ENCODE measurements around the genes ARSB and ANKRD34B.

DNA sequence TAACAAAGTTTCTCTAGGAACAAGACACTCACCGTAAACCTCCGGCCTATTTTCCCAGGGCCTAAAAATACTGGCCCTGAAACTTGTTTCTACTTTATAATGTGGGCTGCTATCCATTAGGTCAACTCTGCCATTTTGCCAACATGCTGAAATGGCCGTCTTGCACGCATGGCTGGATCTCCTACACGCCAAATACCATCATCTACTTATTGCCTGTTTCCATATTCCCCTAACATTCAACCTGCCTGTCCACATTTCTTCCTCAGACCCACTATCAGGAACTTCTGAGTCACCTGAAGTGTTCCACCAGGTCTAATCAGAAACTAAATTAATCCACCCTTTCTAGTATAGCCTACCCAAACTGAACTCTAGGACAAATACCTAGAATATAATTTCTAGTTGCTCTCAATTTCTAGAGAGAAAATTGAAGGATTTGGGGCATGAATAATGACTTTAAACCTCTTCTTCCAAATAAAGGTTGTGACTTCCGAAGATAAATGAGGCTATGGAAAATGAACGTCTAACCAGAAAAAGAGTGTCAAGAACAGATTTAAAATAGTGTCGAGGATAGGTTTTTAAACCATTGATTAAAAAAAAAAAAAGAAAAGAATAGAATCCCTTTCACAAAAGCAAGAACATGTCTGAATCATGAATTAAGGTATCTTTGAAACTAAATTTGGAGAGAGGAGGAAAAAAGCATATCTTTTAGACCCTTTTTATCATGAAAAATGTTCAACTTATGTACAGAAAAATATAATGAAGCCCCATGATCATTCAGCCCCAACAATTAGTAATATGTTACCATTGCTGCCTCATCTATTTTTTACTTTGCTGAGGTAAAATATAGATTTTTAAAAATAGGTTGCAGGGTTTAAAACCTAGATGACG lies 4.4 kb downstream of the TBCA start:
- PRO-cap: no peak

- PRO-cap: no peak
Measured at GRCh38 chr5:77844060-77844380, 67.9 kb upstream of the TBCA start.

- PRO-cap: no peak
Measured at GRCh38 chr5:77844513-77845012, 68.4 kb upstream of the TBCA start.

- PRO-cap: no peak
Measured at GRCh38 chr5:78573149-78573863, 75.3 kb downstream of the LHFPL2 start.

DNA sequence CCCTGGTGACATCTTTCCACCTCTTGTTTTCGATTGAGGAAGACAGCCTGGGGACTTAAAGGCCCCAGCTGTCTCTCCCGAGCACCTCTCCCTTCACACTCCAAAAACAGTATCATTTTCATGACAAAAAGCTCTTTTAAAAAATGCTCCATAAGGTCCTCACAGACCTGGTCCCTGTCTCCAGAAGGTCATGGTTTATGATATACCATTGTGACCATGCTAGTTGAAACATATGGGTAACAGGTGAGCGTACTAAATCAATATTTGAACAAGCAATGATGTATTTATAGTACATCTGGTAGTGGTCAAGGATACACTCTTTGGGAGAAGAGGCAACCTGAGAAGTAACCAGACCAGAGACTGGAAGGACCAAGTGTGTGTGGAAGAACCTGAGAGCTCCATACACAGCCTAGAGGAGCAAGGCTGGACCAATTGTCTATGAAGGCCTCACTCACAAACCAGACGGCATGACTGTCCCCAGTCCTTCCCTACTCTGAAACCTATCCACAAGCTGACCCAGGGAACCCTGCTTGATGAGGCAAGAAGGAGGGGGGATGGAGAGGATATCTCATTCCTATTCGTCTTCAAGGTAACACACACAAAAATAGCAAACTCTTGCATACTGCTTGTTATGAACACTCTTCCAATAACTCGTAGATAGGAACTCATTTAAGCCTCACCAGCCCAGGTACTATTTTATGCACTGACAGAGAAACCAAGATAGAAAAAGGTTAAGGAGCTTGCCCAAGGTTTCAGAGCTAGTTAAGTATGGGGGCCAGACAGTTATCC lies 55.0 kb downstream of the LHFPL2 start:
- PRO-cap: no peak

DNA sequence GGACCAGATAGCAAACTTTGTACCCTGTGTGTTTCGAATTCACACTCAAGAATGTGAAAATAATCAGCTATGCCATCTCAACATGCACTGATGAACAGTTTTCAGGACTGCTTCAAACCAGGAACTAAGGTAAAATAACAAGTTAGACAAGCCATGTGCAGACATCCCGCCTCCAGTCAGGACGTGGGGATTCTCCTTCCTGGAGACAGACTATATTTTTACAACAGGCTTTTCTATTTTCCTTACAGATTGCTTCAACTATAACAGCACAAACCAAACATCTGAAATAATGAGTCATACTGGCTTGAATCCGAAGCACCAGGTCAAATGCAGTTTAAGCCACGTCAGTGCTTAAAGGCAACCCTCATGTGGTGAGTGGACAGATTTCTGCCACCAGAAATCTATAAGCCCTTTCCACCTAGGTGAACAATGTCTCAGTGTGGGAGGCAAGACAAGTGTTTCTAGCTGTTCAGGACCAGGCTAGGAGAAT lies 53.5 kb downstream of the LHFPL2 start:
- PRO-cap: no peak

DNA sequence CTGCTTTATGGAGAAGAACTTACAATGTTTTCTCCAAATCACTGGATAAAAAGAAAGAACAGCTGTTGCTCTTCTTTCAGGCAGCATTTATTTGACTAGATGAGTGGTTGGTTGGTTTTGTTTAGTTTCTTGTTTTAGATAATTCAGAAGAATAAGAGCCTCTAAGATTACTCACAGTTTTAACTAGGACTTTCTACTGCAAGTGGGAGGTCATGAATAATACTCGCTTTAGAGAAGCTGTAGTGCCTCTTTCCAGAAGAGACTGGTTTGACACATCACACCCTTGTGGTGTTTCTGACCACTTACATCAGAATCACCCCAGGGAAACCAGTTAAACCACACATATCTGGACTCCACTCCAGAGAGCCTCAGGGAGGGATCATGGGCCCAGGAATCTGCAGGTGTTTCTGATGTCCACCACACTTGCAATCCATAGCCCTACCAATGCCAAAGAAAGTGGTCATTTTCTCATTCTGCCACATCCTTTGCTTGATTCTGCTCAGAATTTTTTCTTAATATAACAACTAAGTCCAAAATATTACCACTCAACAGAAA lies 29.7 kb upstream of the LHFPL2 start:
- PRO-cap: no peak

- PRO-cap: bidirectional peak, plus-strand start at chr5:78985303, minus-strand start at chr5:78985277; bidirectional peak, plus-strand start at chr5:78985486, minus-strand start at chr5:78985432
Measured at GRCh38 chr5:78984901-78985700, at the start of gene ARSB. Gene ARSB (minus strand): TSS chr5:78985310.

DNA sequence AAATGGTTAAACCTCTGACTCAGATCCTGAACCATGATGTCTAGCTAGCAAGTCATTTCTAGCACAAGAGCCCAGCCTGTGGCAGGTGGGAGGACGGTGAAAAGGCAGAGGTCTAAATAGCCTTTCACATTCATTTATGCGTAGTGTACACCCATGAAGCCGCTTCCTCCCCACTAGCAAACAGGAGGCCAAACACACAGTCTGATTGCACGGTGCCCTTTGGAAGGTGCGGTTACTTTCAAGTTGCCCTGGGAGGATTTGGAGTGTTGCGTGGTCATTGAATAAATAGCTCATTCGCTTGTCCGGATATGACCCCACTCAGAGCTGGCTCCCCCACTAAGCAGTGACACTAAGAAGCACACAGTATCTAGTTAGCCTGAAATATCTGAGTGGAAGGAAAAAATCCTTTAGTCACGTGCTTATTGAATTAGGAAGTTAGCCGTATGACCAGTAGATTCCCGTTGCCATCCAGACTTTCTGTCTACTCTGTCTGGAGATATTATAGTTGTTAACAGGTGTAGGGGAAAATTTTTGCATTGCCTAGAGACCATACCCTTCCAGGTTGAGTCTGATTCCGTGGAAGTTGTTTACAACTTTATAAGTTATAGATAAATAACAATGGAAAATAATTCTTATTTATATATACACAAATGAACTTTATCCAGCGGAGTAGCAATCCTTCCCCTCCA lies 735 bp upstream of the ARSB start:
- PRO-cap: bidirectional peak, plus-strand start at position 66 of the sequence, minus-strand start at position 65 of the sequence

- PRO-cap: no peak
Measured at GRCh38 chr5:79081725-79082366, 12.3 kb downstream of the BHMT2 start.

GRCh38 chr5:79091120-79091437 lies 20.5 kb upstream of the BHMT start:
- PRO-cap: no peak

GRCh38 chr5:79116155-79116457 lies 4.5 kb downstream of the BHMT start:
- PRO-cap: no peak

DNA sequence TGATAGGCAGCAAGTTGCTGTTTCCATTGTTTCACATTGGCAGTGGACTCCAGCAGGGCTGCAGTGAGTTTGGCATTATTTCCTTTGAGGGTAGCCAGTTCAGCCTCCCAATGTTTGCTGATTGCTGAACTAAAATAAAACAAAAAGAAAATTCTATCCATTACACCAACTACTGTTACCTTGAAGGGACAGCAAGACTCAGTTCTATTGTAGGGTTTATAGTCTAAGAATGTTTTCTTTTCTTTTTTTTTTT lies 112.1 kb downstream of the HOMER1 start:
- PRO-cap: no peak

- PRO-cap: no peak
Measured at GRCh38 chr5:79481647-79482107, 32.3 kb downstream of the HOMER1 start.

DNA sequence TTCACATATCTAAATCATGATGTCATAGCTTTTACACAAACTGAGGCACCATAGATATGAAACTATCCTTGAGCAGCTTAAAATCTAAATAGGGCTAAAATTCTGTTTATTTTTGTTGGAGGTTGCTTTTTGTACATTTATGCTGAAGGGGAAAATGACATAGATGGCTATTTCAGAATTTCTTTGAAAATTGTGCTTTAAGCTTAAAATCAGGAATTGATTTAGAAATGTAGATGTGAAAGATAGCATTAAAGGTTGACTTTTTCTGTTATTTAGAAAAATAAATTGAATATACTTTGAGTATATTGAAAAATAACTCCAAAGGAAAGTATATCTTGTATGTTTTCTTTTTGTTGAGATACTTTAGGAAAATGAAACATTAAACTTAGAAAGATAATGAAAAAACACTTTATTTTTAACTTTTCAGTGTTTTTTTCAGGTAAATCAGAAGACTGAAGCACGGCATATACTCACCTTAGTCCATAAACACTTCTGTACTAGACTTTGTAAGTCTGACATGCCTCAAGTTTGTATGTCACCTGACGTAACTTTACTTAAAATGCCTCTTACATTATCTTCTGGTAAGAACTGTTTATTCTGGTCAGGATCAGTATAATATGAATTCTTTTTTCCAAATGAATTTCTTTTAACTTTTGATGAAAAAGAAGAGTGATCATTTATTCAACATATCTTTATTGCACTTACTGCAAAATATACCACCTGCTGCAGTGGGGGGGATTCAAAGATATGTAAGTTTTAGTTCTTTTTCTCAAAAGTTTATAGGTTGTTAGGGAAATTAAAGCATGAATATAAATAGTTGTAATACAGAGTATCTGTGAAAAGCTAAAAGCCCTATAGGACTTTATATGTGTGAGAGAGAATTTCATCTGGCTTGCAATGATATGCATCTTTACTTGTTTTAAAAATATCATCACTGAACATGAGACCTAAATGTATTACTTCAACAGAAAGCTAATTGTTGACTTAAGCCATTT lies 30.5 kb downstream of the TENT2 start:
- PRO-cap: no peak

DNA sequence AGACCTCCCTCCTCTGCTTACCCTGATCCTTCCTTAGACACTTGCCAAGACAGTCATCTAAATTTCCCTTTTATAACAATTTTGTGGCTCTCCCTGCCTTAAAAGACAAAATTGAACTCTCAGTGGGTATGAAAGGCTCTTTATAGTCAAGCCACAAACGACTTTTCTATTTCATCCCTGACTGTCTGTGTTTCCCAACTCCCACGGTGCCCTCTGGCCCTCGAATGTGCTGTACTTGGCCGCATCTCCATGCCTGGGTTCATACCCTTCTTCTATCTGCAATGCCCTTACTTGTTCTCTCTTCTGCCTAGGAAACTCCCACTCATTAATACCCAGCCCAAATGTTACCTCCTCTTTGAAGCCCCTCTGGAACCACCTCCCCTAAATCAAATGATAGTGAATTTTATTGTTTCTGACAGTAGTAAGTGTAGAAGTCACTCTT lies 61.5 kb downstream of the CMYA5 start:
- PRO-cap: no peak

- PRO-cap: no peak
Measured at GRCh38 chr5:79990111-79990571, 921 bp downstream of the MTX3 start.

DNA sequence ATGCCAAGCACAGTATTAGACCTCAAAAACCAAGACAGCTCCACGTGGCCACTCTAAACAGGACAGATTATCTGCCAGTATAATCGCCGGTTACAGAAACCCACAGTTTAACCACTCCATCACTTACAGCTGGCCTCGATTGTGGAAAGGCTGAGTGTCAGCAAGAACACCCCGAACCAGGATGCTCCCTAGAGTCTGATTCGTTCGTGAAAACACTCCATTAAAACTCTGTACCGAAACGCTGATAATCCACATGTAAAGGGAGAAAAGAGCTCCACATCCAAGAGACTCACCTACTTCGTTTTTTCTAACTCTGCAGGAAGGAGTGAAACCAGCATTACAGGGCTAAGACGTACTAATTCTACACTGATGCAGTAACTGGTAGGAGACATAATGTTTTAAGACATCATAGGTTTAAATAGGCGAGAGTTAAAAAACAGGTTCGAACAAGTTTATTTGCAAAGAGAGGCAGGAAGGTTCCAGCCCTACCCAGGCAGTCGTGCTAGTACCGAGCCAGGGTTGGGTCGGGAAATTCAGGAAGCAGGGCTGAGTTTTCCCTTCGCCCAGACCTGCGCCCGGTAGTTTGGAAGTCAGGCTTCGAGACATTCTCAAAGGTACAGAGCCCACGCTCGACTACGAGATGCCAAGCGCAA lies 933 bp downstream of the SERINC5 start:
- PRO-cap: unidirectional peak, plus-strand start at position 135 of the sequence

DNA sequence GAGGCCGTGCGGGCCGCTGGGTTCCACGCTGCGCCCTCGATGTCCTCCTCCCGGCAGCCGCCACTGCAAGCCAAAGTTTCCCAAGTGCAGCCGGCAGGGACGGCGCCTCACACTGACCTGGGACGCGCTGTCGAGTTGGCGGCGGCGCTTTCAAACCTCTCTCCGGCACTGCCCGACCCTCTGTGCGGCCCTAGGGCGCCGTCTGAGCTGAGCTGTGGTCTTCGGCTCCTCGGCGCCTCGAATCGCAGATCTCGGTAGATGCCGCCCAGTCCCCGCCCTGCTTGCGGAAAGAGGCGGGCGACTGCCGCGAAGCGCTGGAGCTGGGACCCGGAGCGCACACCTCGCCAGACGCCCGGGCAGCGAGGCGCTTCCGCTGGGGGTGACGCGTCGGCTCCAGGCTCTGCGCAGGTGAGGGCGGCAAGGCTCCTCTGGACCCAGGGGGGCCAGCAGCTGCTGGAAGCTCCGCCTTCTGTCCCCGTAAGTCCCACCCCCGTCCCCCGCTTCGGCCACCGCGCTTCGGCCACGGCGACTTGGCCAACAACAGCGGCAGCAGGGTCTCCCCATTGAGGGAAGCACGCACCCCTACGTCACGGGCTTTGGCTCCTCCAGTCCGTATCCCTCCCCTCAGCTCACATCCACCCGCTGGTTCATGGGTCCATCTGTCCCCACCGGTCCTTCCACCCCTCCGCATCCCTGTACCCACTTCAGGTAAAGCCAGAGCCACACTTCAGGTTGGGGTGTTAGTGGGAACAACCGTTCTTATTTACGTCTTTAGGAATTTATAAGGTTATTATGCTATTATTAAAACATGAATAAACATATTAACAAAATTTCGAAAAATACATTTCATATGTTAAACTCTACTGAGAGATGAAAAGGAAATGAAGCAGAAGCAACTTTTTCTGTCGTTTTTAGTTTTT lies at the start of gene ANKRD34B:
TSS of gene ANKRD34B (minus strand) at position 244 of the 920 bp plus-strand sequence.
- PRO-cap: no peak

GRCh38 chr5:80626870-80627397 lies 27.5 kb upstream of the MSH3 start:
- PRO-cap: no peak

All from SUDHL5 (cell line).